ENCODE data around the gene LIMS2.

- PRO-cap: no peak
- RAMPAGE, long total RNA, 4 experiments: no peak in any of the 4 experiments
Measured at GRCh38 chr2:127079195-127079938, 27.6 kb downstream of the BIN1 start.

DNA sequence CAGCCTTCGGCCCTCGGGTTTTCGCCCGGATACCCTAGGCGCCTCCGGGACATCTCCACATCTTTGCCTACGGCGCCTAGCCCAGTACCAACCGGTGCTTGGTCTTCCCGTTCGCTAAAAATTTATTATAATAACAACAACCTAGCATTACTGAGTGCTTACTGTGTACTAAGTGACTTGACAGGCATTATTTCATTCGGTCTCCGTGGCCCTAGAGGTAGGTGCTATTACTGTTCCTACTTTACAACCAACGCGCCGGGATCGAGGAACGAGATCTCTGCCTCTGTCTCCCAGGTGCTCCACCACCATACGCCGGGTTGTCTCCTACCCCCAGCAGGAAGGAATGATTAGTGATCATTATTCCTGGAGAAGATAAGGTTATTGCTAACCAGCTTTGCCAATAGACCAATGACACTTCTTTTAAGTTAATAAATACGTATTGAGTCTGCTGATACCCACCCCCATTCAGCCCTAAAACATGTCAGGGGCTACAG is 692 bp upstream of the BIN1 start:
- PRO-cap: unidirectional peak, minus-strand start at position 124 of the sequence
- RAMPAGE, long total RNA, 4 experiments: no peak in any of the 4 experiments

DNA sequence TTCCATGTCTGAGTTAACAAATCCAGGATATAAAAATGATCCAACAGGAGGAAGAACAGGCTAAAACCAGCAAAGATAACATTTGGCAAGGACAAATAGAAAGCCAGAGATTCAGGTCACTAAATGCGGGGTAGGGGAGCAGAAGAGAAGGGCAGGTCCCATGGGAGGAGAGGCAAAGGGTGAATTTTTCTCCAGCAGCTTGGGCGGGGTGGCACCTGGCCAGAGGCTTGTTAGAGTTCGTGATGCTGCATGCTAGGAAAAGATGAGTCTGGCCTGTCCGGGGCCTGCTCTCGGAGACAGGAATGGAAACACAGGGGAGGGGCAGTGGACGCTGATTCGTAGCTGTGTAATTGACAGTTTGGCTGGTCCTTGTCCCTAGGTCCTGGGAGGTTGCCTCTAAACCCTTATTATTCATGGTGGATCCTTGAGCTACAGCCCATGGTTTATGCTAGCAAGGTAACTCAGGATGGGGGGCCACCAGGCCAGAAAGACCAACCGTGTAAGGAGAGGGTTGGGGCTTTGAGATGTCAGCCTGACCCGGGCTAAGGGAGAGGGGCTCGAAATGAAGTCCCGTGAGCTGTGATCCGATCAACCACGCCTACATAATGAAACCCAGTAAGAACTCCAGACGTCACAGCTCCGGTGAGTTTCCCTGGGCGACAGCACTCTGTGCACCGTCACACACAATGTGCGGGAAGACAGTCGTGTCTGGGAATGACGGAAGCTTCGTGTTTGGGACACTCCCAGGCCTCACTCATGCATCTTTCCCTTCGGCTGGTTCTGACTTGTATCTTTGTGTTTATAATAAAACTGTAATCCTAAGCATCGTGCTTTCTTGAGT is 44.5 kb downstream of the CYP27C1 start:
- PRO-cap: bidirectional peak, plus-strand start at position 677 of the sequence, minus-strand start at position 688 of the sequence
- RAMPAGE, long total RNA, 4 experiments: no peak in any of the 4 experiments

DNA sequence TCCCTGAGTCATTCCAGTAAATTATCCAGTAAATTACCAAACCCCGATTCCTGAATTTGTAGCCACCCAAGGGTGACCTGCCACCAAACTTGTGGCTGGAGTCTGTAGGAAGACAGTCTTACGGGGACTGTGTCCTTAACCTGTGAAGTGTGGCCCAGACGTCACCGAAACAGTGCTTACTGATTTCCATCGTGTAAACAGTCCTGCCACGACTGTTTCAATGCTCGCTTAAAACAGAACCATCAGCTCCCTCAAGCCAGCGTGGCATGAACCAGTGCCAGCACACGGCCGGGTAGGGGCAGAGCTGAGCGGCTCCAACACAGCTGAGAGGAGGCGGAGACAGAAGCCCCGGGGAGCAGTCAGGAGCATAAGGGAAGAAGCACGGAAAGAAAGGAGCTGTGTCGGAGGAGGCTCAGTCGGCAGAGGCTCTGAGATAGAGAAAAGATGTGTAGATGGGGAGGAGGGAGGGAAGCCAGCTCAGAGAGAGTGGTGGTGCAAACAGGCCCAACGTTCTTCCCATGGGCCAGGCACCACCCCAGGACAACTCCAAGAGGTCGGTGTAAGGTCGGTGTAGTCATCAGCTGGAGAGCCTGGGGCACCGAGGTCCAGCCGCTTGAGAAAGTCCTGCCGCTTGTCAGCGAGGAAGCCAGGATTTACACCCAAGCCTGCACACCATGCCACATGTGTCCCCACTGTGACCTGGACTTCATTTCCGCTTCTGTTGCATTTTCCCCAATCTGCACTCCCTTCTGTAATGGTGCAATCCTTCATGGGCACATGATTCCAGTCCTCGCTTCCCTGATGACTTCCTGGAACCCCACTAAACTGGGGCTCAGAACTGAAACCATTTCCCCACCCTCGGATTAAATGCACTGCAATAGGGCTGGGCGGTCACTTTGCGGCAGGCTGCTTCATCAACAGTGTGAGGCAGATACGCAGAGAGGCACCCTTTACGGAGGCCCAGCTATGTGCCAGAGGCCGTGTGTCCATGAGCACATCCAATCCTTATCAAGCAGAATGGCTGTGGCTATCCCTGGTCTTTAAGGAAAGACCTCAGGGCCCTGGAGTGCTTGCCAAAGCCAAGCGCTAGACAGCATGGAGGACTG is 43.6 kb downstream of the CYP27C1 start:
- PRO-cap: unidirectional peak, minus-strand start at position 424 of the sequence; bidirectional peak, plus-strand start at position 866 of the sequence, minus-strand start at position 712 of the sequence
- RAMPAGE, long total RNA, 4 experiments: no peak in any of the 4 experiments

- PRO-cap: no peak
- RAMPAGE, long total RNA, 4 experiments: no peak in any of the 4 experiments
Measured at GRCh38 chr2:127384729-127384987, 3.1 kb downstream of the MAP3K2 start.

- PRO-cap: bidirectional peak, plus-strand start at chr2:127416194, minus-strand start at chr2:127415987
- RAMPAGE, long total RNA, 4 experiments: no peak in any of the 4 experiments
Measured at GRCh38 chr2:127415635-127416487, 2.4 kb upstream of the PROC start.

- PRO-cap: bidirectional peak, plus-strand start at chr2:127423718, minus-strand start at chr2:127423570
- RAMPAGE, long total RNA, 4 experiments: no peak in any of the 4 experiments
Measured at GRCh38 chr2:127423434-127424070, 5.3 kb downstream of the PROC start.

DNA sequence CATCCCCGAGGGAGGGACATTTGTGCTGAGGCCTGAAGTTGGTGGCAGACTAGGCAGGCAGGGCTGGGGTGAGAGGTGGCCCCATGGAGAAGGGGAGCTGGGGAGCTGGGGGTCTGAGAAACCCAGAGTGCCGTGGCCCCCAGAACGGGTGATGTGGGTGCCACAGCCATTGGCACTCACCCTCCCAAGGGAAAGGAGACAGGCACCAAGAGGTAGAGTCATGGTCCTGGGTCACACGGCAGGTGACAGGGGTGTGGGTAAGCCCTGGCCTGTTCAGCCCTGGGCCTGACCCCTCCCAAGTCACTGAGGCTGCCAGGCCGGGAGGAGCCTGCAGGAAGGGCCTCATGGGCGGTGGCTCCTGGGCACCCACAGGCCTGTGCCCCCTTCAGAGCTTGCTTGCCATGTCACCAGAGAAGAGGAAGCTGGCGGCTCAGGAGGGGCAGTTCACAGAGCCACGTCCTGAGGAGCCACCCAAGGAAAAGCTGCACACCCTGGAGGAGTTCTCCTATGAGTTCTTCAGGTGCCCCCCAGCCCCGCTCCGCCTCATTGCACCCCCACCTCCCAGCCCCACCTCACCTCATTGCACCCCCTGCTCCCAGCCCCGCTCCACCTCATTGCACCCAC is 15.5 kb upstream of the GPR17 start:
- PRO-cap: no peak
- RAMPAGE, long total RNA, 4 experiments: no peak in any of the 4 experiments

DNA sequence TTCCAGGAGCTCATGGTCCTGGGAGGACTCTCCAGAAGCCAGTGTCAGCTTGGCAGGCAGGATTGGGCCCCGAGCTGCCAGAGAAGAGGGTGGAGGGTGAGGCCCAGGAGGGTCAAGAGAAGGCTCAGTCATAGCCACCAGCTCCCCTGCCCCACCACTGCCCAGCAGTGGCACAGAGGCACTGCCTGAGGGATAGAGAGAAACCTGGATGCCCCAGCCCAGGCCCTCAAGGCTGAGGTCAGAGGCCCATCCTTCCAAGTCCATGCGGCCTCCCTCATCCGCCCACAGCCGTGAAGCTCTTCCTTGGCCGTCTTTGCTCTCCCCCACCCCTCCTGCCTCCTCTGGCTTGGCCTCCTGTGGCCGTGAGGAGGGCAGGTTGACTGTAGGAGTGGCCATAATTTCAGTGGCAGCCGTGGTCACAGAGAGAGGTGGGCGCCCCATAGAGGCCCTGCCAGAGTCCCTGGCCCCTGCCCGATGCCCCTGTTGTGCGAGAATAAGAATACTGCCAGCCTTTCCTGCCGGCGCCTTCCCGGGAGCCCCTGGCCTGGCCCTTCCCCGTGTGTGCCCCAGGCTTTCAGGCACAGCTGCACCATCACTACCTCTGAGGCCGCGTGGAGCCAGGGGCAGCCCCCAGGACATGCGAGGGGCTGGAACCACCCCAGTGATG is 13.3 kb upstream of the GPR17 start:
- PRO-cap: no peak
- RAMPAGE, long total RNA, 4 experiments: no peak in any of the 4 experiments

- PRO-cap: no peak
- RAMPAGE, long total RNA, 4 experiments: no peak in any of the 4 experiments
Measured at GRCh38 chr2:127644525-127644724, 1.5 kb upstream of the GPR17 start.

DNA sequence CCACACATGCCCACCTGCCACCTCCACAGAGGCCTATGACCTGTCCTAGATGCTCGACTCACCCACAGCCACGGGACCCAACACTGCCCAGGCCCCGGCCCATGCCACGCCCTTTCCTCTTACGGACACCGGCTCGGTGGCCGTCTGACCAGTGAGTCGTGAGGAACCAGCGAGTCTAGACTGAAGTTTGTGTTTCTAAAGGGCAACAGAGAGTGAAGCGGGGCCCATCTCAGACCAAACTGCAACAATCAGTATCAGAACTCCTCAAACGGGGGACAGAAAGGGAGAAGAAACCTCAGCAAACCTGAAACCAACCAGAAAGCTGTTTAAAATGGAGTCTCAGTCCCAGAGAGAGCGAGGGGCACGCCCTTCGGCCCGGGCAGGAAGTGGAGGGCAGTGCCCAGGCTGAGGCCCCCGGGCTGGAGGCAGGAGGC is 706 bp downstream of the GPR17 start:
- PRO-cap: no peak
- RAMPAGE, long total RNA, 4 experiments: no peak in any of the 4 experiments

DNA sequence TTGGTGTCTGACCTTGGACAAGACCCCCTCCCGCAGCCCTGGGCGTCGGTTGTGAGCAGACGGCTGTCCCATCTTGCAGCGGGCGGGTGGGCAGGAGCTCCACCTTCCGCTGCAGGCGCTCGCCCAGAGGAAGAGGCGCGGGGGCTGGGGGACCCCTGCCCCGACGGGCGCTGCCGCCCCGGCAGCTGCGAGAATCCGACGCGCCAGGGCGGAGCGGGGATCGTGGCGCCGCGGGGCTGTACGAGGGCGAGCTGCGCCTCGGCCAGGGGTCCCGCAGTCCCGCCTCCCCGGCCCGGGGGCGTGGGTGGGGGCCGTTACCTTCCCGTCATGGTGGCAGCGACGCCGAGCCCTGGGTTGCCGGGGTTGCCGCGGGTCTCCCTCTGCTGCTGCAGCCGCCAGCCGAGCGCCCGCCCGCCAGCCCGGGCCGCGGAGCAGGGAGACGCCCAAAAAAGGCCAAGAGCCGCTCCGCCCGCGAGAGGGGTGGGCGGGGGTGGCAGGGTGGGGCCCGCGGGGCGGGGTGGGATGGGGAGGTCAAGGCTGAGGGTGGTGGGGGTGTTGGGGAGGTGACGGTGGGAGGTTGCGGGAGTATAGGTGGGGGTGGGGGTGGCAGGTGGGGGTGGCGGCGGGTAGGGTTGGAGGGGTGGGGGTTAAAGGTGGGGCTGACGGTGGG is 499 bp downstream of the LIMS2 start:
- PRO-cap: unidirectional peak, minus-strand start at position 53 of the sequence
- RAMPAGE, long total RNA, 4 experiments: start-site peak on the minus strand in 2 of 4 experiments, centred at positions 326 to 414 of the sequence, 7 to 13 reads per replicate

- PRO-cap: bidirectional peak, plus-strand start at chr2:127675643, minus-strand start at chr2:127675530; bidirectional peak, plus-strand start at chr2:127675802, minus-strand start at chr2:127675741
- RAMPAGE, long total RNA, 4 experiments: no peak in any of the 4 experiments
Measured at GRCh38 chr2:127675366-127676048, at the start of gene LIMS2. Gene LIMS2, minus strand, starts transcription at chr2:127675530.

DNA sequence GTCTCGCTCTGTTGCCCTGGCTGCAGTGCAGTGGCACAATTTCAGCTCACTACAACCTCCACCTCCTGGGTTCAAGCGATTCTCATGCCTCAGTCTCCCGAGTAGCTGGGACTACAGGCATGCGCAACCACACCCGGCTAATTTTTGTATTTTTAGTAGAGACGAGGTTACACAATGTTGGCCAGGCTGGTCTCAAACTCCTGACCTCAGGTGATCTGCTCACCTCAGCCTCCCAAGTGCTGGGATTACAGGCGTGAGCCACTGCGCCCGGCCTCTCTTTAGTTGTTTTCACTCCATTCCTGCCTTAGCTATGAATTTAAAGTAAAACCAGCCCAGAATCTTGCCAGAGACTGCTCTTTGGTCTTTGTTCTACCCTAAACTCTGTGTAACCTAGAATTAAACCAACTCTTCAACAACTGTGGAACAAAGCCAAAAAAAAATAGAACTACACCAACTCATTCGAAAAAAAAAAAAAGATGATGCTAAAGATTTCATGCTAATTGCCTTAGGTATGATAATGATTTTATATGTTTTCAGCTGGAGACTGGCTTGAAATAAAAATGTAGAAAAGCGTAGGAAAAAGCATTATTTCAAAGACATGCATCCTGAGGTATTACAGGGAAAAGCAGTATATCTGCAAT is 4.6 kb downstream of the WDR33 start:
- PRO-cap: no peak
- RAMPAGE, long total RNA, 4 experiments: no peak in any of the 4 experiments

DNA sequence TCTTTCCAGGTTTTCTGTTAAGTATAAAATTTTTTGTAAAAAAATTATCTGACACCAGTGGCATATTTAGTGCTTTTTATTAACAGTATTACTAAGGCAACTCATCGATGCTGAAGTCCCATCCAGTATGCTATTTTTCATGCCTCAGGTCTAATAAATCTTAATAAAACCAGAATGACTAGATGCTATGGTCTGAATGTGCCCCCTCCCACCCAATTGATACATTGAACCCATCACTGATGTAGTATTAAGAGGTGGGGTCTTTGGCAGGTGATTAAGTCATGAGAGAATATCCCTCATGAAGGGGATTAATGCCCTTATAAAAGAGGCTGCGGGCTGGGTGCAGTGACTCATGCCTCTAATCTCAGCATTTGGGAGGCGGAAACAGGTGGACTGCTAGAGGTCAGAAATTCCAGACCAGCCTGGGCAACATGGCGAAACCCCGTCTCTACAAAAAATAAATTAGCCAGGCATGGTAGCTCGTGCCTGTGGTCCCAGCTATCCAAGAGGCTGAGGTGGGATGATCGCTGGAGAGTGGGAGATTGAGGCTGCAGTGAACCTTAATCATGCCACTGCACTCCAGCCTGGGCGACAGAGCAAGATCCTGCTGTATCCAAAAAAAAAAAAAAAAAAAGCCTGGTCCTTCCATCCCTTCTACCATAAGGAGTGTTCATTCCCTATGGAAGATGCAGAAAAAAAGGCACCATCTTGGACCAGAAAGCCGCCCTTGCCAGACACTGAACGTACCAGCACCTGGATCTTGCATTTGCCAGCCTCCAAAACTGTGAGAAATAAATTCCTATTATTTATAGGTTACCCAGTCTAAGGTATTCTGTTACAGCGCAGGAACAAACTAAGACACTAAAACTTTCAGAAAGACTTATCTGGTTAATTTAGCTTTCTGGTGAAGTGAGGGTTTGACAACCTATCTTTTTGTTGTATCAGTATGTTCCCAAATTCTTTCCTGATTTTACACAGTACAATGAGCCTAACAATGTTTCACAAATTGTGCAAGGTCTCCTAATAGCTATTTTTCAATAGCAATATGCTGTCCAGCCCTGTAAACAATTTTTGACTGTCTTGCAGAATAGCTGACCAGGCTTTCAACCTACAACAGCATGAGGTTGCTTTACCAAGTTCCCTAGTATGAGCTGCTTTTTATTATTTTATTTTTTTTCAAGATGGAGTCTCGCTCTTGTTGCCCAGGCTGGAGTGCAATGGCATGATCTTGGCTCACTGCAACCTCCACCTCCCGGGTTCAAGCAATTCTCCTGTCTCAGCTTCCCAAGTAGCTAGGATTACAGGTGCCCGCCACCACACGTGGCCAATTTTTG is 14.0 kb downstream of the POLR2D start:
- PRO-cap: no peak
- RAMPAGE, long total RNA, 4 experiments: no peak in any of the 4 experiments

DNA sequence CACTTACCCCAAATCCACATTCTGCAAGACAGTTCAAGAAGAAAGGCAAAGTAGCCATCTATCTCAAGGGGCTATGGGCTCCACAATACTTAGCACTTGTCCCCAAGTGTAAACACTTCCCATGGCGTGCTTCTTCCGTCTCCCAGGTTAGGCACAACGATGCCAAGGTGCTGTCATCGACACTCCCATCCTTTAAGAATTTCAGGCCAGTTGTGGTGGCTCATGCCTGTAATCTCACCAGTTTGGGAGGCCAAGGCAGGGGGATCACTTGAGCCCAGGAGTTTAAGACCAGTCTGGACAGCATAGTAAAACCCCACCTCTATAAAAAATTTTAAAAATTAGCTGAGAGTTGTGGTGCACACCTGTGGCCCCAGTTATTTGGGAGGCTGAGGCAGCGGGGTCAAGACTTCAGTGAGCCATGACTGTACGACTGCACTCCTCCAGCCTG is 10.8 kb downstream of the POLR2D start:
- PRO-cap: no peak
- RAMPAGE, long total RNA, 4 experiments: no peak in any of the 4 experiments

DNA sequence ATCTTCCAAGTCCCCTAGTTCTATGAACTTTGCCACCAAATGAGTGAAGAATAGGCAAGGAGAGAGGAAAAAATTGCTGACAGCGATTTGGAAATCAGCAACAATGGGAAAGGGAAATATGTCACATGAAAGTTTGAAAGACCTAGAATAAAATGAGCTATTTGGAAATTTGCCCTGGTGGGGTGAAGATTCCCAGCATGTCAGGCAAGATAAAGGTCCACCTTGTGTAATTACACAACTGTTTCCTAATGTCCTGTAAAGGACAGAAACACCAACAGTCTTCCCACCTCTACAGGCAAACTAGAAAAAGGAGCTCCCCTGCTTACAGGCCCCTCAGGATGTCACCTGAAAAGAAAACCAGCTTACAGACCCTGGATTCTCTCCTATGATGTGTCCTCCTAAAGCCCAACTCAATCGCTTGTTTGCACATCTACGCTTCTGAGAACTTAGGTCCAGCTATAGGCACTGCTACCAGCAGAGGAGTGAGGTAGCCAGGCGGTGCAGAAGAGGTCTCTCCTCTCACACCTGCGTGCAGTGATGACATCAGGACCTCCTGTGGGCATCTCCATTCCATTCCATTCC is 5.9 kb upstream of the POLR2D start:
- PRO-cap: no peak
- RAMPAGE, long total RNA, 4 experiments: no peak in any of the 4 experiments

- PRO-cap: no peak
- RAMPAGE, long total RNA, 4 experiments: no peak in any of the 4 experiments
Measured at GRCh38 chr2:127885125-127885563, 612 bp downstream of the AMMECR1L start.

DNA sequence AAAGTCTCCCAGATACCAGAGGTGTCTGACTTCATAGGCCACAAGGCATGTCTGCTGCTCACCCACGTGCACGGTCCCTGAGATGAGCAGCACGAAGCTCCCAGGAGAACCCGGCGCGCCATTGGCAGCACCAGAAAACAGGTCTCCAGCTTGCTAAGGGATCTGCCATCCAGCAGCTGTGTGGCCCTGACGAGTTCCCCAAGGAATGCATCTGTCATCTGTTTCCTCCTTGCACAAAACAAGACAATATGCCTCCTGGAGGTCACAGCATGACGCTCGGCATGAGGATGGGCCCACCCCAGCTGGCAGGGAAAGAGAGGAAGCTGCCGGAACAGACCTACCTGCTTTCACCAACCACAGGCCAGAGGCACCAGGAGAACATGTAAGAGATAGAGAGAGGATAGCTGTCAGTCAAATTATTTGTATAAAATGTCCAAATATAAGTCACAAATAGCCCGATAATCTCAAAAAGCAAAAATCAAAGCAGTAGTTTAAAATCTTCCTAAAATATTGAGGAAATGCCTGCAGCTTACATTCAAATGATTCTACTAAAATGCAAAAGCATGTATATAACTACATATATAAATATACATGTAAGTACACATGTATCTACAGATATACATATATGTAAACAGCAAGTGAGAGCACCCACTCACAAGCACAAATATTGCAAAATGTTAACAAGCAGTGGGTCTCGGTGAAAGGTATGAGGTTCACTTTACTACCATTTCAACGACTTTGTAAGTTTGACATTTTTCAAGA is 29.0 kb downstream of the HS6ST1 start:
- PRO-cap: no peak
- RAMPAGE, long total RNA, 4 experiments: no peak in any of the 4 experiments

DNA sequence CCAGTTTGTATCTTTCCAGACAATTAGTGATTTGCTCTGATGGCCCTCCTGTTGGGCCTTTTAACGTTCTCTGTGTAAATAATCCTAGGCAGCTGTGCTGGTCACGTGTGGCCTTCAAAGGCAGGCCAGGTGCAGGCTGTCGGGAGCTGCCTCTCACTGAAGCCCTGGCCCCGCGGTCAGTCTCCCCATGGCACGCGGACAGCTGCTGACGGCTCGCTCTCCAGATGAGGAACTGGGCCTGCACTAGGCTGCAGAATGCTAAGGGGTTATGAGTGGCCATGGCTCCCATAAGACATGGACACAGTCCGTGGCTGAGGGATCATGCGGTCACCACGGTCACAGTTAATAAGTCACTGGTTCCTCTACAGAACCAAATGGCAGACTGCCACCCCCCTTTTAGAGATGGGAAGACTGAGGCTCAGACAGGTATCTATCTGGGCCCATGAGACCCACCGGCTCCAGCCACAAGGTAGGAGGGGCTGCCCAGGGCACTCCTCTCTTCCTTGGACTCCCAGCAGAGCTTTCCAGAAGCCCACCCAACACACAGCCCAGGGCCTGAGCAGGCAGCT is 9.0 kb downstream of the HS6ST1 start:
- PRO-cap: no peak
- RAMPAGE, long total RNA, 4 experiments: no peak in any of the 4 experiments